Monocyte (primary cell): ENCODE measurements around the gene KLHDC4.

DNA sequence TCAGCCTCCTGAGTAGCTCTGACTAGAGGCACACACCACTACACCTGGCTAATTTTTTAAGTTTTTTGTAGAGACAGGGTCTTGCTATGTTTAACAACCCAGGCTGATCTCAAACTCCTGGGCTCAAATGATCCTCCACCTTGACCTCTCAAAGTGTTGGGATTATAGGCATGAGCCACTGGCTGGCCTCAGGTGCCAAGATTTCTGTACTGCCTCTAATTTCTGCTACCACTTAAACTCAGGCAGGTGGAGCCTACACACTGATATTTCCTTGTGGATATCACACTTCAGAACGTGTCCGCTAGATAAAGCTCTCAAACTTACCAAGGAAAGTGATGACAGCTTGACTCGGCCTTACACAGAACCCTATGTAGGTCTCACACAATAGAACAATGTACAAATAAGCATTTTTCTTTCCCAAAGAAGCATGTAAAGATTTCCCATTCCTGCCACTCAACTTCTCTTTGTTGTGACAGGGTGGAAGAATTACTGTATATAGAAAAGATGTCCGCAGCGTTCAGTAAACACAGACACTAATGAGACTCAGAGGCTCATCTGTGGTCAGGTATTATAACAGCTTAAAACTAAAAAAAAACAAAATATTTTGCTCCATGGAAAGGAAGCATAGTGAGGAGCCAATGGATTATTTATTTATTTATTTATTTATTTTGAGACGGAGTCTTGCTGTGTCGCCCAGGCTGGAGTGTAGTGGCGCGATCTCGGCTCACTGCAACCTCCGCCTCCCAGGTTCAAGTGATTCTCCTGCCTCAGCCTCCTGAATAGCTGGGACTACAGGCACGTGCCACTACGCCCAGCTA is 7.2 kb downstream of the MAP1LC3B start:
- PRO-cap, 2 experiments, result peak in 1 of 2 experiments; most common plus-strand start position 297 of the sequence (in 1)

GRCh38 chr16:87448481-87449221 is 44.2 kb downstream of the ZCCHC14 start:
- PRO-cap, 2 experiments, result no peak in any of the 2 experiments

GRCh38 chr16:87508605-87509056 is 15.8 kb upstream of the ZCCHC14 start:
- PRO-cap, 2 experiments, result no peak in any of the 2 experiments

DNA sequence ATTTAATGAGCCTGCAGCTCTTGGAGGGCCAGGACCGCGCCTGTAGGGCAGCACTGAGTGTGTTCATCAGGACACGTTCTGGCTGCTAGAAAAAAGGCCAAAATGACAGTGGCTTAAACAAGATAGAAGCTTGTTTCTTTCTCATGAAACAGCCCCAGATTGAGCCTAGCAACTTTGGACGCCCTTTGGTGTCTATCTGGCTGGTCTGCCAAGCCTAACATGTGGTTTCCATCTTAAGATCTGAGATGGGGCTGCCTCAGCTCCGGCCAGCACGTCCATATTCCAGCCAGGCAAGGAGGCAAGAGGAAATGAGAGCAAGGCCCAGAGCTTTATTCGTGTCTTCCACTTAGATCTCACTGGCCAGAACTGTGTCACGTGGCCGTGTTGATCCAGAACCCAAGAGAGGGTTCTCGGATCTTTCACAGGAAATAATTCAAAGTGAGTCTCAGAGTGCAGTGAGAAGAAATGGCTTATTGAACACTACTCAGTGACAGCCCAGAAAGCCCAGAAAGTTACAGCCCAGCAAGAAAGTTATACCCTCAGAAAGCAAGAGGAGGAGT is 28.9 kb upstream of the ZCCHC14 start:
- PRO-cap, 2 experiments, result no peak in any of the 2 experiments

- PRO-cap, 2 experiments, result no peak in any of the 2 experiments
Measured at GRCh38 chr16:87723120-87723776, 42.5 kb downstream of the KLHDC4 start.

DNA sequence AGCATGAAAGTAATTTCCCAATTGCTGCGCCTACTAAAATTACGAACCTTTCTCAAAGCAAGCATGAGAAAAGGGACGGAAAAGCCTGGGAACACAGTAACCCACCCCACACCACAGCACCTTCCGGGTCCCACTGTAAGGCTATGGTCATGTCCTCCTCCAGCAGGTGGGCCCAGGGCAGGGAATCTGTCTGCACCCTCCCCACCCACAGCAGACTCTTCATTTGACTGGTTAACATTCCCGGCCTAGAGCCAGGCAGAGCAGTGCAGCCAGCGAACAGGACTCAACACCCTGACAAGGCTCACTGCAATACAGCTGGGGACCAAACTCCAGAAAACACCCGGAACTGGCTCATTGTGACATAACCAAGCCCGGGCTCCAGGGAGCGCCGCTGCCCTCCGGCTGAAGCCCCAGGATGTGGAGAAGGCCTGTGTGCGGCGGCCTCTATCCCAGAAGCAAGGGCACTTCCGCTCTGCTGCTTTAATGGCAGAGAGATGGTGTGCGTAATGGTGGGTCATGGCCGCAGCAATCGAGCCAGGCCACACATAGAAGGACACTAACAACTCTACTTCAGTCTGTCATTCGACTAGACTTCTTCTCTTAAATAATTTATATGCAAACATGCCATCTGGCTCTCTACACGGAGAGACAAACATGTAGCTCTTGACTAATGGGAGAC is 18.2 kb downstream of the KLHDC4 start:
- PRO-cap, 2 experiments, result peak in 1 of 2 experiments; most common minus-strand start position 217 of the sequence (in 1)

DNA sequence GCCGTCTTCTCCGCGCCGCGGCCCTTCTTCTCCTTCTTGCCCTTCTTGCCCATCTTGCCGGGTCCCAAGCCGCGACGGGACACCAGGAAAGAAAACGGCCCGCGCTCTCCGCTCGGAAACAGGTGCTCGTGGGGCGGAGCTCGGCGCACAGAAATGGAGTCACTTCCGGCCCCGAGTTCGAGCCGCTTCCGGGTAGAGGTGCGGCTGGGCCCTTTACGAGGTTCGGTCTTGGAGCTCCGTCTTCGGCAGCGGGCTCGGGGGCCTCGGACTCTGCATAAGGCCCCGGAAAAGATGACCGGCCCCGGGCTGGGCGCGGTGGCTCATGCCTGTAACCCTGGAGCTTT is at the start of gene KLHDC4:
KLHDC4 (minus strand) TSS at position 149 of the 344 bp plus-strand sequence.
- PRO-cap, 2 experiments, result peak in 2 of 2 experiments; most common plus-strand start position 216 of the sequence (in 2); most common minus-strand start position 95 of the sequence (in 2)

GRCh38 chr16:87802630-87803245 is 37.0 kb upstream of the KLHDC4 start:
- PRO-cap, 2 experiments, result peak in 1 of 2 experiments; most common minus-strand start chr16:87803026 (in 1)

DNA sequence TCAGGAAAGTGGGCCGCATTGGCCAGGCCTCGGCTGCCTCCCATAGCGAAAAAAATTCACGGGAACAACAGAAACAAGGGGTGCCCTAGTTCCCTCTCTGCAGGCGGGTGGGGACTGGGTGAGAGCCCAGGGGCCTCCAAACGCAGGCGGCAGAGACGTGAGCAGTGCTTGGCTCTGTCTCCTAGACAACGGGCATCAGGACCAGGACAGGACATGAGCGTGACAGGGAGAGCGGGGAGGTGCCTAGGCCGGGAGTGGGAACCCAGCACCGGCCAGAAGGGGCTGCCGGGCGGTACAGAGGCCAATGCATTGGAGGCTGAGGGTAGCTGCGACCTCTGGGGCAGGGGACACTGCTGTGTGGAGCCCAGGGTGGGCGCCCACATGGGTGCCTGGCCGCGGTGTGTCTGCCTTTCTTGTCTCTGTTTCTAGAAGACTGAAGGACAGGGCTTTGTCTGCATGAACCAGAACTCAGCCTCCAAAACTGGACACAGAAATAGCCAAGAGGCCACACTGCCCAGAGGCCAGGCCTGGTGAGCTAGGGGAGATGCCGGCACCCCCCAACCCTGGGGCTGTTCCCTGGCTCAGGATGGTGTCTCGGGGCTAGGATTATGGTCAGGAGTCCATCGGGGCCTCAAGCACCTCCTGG is 37.5 kb downstream of the SLC7A5 start:
- PRO-cap, 2 experiments, result peak in 1 of 2 experiments; most common minus-strand start position 153 of the sequence (in 1)

DNA sequence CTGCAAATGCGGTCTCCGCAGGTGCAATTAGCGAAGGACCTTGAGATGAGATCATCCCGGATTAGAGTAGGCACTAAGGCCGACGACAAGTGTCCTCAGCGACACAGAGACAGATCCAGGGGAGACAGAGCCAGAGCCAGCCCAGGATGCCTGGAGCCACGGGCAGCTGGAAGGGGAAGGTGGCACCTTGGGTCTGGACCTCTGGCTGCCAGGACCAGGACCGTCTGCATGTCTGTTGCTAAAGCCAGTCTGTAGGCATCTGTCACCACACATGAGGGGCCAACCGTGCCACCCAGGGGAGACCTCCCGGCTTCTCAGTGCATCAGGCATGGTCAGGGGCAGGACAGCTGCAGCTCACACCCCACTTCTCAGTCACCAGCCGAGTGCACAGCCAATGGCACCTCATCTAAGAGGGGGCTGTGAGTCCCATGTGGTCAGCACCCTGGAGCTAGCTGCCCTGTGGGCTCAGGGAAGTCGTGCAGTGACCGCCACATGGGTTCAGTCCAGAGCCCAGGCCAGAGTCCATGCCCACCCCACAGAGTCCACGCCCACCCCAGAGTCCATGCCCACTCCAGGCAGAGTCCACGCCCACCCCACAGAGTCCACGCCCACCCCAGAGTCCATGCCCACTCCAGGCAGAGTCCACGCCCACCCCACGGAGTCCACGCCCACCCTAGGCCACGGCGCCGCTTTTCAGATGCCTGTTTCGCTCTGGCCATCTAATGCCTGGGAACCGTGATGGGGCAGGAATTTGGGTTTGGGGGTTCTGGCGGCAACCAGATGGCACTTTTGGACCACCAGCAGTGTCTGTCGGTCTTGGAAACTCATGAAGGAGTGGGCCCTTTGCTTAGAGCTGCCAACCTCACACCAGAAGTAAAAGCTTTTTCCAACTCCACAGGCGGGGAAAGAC is 24.2 kb downstream of the SLC7A5 start:
- PRO-cap, 2 experiments, result peak in 1 of 2 experiments; most common minus-strand start position 617 of the sequence (in 1)

DNA sequence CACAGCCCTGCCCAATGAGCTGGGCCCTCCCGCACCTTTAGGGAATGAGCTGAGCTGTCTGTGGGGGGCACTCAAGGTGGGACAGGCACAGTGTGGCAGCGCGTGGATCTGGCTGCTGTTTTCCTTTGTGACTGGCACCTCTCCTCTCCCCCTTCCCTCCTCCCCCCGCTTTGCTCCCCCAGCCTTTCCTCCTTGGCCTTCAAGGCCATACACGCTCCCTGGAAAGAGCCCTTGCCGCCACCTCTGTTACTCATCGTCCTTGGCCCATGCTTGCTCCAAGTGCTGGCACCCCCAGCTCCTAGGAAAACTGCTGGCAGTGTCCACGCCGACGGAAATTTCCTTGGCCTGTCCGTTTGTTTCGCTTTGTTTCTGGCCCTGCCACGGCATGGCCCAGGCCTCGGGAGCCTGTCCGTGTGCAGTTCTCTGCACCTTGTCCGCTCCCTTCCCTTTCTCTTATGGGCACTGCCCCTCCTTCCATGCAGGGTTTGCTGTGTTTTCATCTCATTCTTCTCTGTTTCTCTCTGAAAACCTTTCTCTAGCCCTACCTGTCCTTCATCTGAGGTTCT is 18.0 kb downstream of the CA5A start:
- PRO-cap, 2 experiments, result no peak in any of the 2 experiments

DNA sequence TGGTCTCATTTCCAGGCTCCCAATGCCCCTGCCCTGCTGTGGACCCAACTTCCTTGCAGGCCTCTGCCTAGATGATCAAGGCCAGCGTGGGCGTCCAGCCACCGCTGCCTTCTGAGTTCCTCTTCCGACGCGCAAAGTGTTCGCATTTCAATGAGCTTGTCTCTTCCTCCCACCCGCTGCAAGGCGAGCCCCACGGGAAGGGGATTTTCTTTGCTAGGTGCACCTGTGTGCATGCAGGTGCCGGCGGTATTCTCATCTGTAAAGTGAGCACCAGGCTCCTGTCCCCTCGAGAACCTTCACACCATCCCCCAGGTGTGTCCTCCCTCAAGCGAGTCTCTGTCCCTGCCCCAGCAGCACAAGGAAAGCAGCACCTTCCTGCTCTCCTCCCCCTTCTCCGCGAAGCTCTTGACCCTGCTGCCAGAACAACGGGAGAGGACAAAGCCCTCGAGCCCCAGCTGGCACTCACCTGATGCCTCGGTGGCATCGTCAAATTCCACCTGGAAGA is 10.0 kb downstream of the CA5A start:
- PRO-cap, 2 experiments, result no peak in any of the 2 experiments

DNA sequence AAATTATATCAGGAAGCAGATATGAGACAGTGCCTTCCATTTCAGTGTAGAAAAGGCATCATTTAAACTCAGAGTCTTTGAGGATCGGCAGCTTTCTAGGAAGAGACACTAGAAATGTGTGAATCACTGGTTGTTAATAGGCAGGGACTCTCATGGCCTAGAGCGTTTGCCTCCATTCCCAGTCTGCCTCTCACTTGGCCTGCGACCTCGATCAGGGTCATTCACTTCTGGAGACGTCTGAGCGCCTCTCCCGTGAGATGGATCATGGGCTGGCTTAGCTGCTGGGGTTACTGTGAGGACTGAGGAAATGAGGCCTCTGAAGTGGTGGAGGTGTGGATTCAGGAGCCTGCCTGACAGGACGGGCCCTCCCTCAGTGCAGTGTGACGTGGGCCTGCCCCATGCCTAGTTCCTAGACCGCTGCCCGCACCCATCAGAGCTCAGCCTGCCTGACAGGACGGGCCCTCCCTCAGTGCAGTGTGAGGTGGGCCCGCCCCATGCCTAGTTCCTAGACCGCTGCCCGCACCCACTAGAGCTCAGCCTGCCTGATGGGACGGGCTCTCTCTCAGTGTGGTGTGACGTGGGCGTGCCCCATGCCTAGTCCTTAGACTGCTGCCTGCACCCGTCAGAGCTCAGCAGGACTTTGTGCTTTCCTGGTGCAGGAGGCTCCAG is 61.9 kb downstream of the BANP start:
- PRO-cap, 2 experiments, result no peak in any of the 2 experiments

- PRO-cap, 2 experiments, result no peak in any of the 2 experiments
Measured at GRCh38 chr16:88016858-88017399, 65.7 kb downstream of the BANP start.

DNA sequence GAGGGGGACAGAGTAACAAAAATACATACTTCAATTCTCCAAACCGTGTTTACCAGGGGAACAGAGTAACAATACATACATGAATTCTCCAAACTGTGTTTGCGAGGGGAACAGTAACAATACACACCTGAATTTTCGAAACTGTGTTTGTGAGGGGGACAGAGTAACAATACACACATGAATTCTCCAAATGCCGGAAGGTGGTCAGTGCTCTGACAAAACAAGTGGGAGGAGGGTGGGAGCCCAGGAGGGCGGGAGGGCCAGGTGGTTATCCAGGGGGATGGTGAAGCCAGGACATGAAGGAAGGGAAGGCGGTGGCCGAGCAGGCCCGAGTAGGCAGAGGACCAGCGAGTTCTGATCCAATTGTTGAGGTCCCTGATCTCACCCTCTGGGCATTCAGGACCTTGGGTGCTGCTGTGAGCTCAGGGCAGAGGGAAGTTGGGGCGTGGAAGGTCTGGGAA is 75.5 kb downstream of the BANP start:
- PRO-cap, 2 experiments, result no peak in any of the 2 experiments

DNA sequence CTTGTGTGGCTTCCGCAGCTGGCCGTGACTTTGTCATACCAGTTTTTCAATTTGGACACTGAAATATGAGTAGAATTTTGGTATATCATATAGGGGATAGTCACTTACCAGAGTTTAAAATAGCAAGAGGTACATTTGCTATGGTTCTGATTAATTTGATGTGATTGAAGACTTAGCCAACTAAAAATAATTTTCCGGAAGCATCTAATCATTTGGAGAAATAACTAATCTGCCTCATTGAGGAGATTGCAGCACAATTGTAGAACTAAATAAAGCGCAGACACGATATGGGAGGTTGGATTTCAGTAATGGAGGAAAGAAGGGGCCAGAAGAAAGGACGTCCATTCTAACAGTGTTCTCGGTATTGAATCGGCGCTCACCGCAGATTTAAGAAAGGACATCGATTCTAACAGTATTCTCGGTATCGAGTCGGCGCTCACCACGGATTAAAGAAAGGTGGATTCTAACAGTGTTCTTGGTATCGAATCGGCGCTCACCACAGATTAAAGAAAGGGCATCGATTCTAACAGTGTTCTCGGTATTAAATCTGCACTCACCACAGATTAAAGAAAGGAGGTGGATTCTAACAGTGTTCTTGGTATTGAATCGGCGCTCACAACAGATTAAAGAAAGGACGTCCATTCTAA is 97.0 kb downstream of the BANP start:
- PRO-cap, 2 experiments, result no peak in any of the 2 experiments

- PRO-cap, 2 experiments, result no peak in any of the 2 experiments
Measured at GRCh38 chr16:88245667-88246047, 137.1 kb upstream of the ZNF469 start.

DNA sequence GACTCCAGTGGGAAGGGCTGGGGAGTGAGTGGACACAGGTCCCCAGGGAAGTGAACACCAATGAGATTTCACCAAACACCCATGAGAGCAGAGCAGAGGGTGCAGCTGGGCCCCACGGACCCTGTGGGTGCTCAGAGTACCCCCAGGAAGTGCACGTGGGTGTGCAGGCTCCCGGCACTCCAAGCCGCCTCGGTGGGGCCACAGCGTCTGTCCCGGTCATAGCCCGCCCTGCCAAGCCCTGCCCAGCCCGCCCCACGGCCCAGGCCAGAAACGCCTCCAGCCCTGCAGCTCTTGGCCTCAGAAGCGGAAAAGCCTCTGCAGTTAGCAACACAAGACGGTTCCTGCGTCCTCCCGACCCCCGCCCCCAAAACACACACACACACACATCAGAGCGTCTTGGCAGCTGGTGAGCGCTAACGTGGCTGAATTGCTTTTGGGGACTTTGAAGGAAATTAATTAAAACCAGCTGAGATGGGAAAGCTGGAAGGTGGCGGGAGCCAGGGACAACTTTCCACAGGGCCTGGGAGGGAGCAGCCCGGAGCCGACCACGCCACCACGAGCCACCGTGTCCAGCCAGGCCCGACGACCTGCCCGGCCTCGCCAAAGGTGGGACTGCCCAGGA is 22.9 kb downstream of the ZNF469 start:
- PRO-cap, 2 experiments, result no peak in any of the 2 experiments

- PRO-cap, 2 experiments, result no peak in any of the 2 experiments
Measured at GRCh38 chr16:88456791-88457311, 3.8 kb downstream of the ZFPM1 start.

- PRO-cap, 2 experiments, result no peak in any of the 2 experiments
Measured at GRCh38 chr16:88467315-88467776, 14.3 kb downstream of the ZFPM1 start.